Stomach (tissue), 7 donors: Measurements from ENCODE around the gene NOD2.

DNA sequence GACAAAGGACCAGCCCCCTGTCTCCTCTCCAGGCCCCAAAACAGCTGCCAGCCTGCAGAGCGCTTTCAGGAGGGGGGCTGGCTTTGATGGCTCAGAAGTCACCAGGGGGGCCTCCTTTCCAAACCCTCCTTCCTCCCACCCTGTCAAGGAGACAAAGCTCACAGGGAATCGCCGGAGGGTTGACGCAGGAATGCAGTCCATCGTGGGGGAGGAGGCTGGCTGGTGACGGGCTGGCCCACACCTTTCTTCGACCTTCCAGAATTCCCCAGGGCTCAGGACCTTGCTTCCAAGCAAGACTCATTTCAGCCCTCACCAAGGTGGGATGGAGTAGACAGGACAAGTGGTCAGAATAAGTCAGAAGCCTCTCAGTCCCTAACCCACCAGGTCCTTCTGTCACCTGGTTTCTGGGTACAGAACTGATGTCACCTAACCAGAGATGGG, 159.1 kb downstream of the ZNF423 start:
- PRO-cap = no peak
- RAMPAGE, long total RNA, 5 experiments = no peak in any of the 5 experiments
- RRBS = no CpG with 5 or more reads among the region's 7 CpGs

- PRO-cap = no peak
- RAMPAGE, long total RNA, 5 experiments = no peak in any of the 5 experiments
- RRBS = no CpG with 5 or more reads among the region's 28 CpGs
Observed at GRCh38 chr16:49700444-49701814, 155.0 kb downstream of the ZNF423 start.

DNA sequence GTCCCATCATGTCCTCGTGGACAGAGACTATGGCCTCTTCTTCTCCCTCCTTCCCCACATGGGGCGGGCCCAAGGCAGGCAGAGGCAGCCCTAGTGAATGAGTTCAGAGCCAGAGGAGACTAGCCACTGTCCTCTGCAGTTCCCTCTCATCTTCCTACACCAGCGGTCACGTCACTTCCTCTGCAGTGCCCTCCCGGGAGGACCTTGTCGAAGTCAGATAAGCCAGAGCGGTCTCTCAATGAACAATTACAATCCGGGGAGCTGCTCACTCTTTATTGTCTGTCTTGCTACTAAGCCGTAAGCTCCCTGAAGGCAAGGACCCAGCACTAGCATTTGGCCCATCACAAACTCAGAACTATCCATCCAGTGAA, 18.2 kb downstream of the ZNF423 start:
- PRO-cap = no peak
- RAMPAGE, long total RNA, 5 experiments = no peak in any of the 5 experiments
- RRBS = 52% methylated on average over 2 of the region's 9 CpGs

- PRO-cap = bidirectional peak, plus-strand start at chr16:49855253, minus-strand start at chr16:49855044; bidirectional peak, plus-strand start at chr16:49855649, minus-strand start at chr16:49855531
- RAMPAGE, long total RNA, 5 experiments = start-site peak on the minus strand in 2 of 5 experiments, at chr16:49855772-49855998 at its widest, 5 to 7 reads per replicate
- RRBS = 1% methylated on average over 80 of the region's 132 CpGs
Observed at GRCh38 chr16:49854979-49855990, 627 bp downstream of the ZNF423 start.

GRCh38 chr16:50066581-50066910, 776 bp downstream of the HEATR3 start:
- PRO-cap = no peak
- RAMPAGE, long total RNA, 5 experiments = start-site peak on the plus strand in 1 of 5 experiments, at chr16:50066423-50066853 at its widest, 8 reads per replicate
- RRBS = 0% methylated on average over 2 of the region's 18 CpGs

GRCh38 chr16:50078549-50079026, 12.8 kb downstream of the HEATR3 start:
- PRO-cap = no peak
- RAMPAGE, long total RNA, 5 experiments = start-site peak on the plus strand in 2 of 5 experiments, at chr16:50078674-50078958 at its widest, 5 to 15 reads per replicate
- RRBS = no CpG with 5 or more reads among the region's 3 CpGs

- PRO-cap = no peak
- RAMPAGE, long total RNA, 5 experiments = no peak in any of the 5 experiments
Observed at GRCh38 chr16:50169453-50169759, 16.3 kb downstream of the TENT4B start.

DNA sequence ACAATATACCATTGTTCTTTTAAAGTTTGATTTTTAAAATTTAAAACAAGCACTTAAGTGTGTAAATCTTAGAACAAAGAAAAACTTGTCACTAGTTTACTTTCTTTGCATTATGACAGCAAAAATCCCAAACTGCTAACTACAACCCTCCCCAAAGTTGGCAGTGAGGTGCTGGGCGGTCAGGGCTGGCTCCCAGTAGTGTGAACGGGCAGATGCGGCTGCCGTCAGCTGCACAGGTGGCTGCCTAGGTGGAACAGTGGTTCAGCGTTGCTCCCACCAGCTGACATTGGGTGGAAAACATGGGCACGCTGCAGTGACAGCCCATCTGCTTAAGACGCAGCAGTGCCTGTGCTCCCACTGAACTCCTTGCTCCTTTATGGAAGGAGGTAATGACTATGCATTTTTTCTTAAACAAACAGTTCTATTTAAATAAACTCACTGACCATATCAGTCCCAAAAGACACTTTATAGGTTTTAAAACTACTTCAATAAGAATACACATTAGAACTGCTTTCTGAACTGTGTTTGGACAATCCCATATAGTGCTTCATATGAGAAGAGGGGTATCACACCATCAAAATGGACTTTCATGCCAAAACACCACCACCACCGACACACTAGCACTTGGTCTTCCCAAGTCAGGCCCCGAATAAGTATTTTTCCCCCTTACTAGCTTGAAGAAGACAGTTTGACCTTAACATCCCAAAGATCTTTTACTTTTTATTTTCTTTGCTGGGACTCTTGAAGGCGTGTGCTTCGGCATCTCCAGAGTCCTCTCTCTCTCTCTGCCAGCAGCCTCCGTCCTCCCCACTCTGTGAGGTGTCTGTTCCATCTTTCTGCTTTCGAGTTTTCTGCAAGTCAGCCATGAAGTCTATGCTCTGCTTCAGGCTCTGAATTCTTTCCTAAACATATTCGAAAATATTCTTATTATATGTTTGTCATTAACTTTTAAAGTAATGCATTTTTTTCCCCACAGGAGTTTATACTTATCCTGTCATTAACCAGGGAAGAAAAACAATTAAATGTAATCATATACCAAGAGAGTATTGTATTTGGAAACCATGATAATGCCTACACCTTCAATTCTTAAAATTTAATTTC, 34.4 kb downstream of the BRD7 start:
- PRO-cap = no peak
- RAMPAGE, long total RNA, 5 experiments = no peak in any of the 5 experiments
- RRBS = no CpG with 5 or more reads among the region's 14 CpGs

DNA sequence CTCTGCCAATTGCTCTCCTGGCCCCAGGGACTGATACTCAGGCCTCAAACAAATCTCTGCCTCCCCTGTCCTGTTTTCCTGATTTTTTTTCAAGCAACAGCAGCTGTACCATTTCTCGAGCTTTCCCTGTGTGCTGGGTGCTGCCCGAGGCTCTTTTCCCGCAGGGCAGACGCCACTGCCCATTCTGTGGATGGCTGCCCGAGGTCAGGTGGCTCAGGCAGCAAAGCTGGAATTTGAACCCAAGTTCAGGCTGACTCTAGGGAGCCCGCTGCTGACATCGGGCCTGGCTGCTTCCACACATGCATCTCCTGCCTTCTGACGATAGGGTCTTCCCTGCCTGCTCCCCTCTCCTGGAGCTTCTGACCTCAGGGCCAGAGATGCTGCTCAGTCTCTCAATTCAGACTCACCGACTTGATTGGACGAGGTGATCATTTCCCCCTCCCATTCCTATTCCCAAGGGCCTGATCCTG, 87.2 kb upstream of the NKD1 start:
- PRO-cap = no peak
- RAMPAGE, long total RNA, 5 experiments = no peak in any of the 5 experiments
- RRBS = no CpG with 5 or more reads among the region's 10 CpGs

- PRO-cap = no peak
- RAMPAGE, long total RNA, 5 experiments = no peak in any of the 5 experiments
- RRBS = no CpG with 5 or more reads among the region's 7 CpGs
Observed at GRCh38 chr16:50597005-50597403, 48.8 kb downstream of the NKD1 start.

DNA sequence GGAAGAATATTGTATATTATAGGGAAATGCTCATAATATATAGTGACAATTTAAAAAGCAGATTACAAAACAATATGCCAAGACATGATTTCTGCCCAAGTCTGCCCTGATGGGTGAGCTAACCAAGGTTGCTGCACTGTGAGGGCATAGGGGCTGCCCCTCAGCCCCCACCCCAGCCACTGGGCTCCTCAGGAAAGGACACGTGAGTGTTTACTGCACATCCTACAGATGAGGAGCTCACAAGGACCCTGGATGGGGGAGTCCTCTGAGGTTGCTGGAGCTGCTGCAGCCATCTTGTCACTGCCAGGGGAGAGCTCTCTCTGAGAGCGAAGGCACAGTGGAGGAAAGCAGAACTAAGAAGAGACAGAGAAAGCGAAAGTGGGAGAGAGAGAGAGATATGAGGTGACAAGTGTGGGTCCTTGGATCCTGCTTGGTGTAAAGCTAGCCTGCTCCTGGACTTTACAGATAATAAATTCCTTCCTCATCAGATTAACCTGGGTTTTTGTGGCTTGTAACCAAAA, 14.5 kb downstream of the SNX20 start:
- PRO-cap = no peak
- RAMPAGE, long total RNA, 5 experiments = no peak in any of the 5 experiments
- RRBS = no CpG with 5 or more reads among the region's 3 CpGs

- PRO-cap = unidirectional peak, plus-strand start at chr16:50693619
- RAMPAGE, long total RNA, 5 experiments = start-site peak on the plus strand in 1 of 5 experiments, at chr16:50693574-50693626 at its widest, 8 to 12 reads per replicate
- RRBS = 3% methylated on average over 17 of the region's 50 CpGs
Observed at GRCh38 chr16:50693029-50693684, at the start of gene NOD2. TSS of gene NOD2 (plus strand) at chr16:50693606.

DNA sequence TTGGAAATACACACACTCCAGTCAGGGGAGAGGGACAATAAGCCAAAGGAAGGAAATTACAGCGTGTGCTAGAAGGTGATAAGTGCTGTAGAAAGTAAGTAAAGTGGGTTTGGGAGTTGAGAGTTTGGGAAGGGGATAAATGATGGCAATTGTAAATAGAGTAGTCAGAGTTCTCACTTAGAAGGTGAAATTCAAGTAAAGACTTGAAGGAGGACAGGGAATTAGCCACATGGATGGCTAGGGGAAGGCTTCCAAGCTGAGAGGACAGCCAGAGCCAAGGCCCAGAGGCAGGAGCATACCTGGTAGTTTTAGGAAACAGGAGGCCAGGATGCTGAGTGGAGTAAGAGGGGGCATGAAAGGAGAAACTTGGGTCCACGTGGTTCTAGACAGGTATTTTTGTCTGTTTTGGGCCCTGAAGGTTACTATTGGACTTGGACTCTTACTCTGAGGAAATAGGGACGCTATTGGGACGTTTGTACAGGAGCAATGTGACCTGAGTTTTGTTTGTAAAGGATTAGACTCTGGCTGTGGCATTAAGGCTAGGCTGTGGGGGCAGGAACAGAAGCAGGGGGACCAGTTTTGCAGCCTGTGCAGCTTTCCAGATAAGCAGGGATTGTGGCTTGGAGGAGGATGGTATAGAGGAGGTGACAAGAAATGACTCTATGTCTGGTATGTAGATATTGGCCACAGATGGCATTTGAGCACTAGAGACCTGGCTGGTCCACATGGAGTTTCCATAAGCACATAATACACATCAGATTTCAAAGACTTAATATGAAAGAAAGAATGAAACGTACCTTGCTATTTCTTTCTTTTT, 12.7 kb downstream of the NOD2 start:
- PRO-cap = no peak
- RAMPAGE, long total RNA, 5 experiments = no peak in any of the 5 experiments
- RRBS = no CpG with 5 or more reads among the region's 5 CpGs

DNA sequence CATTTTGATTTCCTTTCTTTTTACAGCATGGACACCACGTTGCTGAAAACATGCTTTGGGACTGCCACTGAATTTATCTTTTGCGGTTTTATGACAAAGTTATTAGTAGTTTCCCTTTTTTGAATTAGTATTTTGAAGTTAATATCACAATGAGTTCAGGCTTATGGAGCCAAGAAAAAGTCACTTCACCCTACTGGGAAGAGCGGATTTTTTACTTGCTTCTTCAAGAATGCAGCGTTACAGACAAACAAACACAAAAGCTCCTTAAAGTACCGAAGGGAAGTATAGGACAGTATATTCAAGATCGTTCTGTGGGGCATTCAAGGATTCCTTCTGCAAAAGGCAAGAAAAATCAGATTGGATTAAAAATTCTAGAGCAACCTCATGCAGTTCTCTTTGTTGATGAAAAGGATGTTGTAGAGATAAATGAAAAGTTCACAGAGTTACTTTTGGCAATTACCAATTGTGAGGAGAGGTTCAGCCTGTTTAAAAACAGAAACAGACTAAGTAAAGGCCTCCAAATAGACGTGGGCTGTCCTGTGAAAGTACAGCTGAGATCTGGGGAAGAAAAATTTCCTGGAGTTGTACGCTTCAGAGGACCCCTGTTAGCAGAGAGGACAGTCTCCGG, 7.8 kb downstream of the CYLD start:
- PRO-cap = no peak
- RAMPAGE, long total RNA, 5 experiments = start-site peak on the plus strand in 1 of 5 experiments, centred at position 110 of the sequence, 7 reads per replicate
- RRBS = no CpG with 5 or more reads among the region's 9 CpGs

DNA sequence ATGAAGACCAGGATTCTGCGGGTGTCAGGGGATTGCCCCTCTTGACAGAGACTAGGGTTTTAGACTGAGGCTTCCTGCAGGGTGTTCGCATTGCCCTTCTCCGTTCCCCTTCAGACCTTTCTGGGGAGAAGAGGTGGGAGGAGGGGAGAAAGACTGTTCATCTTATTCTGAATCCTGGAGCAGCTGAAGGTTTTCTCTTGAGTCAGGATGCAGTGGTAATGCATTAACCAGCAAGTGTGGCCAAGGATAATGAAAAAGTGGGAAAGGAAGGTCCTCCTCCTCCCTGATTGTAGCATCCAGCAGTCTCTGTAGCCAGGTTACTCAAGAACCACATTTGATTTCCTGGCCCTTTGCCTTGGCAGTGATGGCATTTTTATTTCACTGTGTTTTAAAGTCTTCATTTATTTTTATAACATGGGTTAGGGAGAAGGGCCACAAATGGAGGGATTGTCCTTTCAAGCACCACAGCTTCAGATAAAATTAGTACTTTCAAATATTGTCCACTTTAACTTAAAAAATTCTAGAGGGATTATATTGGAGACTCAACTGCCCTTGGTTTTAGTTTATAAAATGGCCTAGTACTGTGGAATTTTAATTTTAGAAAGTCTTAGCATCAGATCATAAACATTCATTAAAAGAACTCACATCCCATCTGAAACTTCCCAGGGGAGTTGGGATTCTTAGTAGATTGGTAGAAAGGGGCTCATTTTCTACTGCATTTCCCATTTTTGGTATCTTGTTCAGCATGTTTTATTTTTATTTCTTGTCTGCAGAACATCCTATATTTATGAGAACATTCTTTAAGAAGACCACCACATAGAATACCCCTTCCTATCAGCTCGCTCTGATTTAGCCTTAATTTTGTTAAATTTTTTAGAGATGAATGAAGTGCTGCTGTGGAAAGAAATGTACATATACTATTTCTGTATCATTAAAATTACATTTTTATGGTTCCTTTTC, 59.4 kb downstream of the CYLD start:
- PRO-cap = no peak
- RAMPAGE, long total RNA, 5 experiments = no peak in any of the 5 experiments
- RRBS = no CpG with 5 or more reads among the region's 4 CpGs

DNA sequence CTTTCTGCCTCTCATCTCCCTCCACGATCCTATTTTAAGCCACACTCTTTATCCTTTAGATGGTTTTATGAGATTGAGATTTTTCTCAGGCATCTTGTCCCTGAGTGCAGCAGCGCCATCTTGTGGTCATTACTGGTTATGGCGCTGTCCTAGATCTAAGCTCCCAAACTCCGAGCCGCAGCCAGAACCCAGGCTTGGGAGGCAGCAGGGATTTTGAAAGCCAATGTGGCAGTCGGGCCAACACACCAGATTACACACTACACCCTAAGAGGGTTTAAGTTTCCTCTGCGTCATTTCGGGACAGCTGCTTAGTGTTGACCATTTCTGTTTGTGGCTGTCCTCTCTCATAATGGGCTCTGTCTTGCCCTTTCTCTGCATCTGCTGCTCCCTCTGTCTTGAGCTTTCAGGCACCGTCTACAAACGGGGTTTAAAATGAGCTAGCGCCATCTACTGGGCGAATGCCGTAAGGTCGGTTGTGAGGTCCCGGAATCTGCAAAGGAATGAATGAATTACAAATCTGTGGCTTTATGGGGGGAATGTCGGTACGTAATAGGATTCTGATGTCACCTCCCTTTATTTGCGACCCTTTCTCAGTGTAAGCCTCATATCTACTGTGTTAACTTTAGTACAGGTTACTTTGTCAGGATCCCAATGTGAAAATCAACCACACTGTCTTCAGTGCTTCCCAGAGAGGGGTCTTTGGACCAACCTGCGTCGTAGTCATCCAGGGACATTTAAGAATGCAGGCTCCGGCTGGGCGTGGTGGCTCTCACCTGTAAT, 64.6 kb downstream of the CYLD start:
- PRO-cap = unidirectional peak, minus-strand start at position 380 of the sequence
- RAMPAGE, long total RNA, 5 experiments = no peak in any of the 5 experiments
- RRBS = no CpG with 5 or more reads among the region's 22 CpGs

GRCh38 chr16:50879865-50880783, 138.2 kb downstream of the CYLD start:
- PRO-cap = no peak
- RAMPAGE, long total RNA, 5 experiments = no peak in any of the 5 experiments
- RRBS = no CpG with 5 or more reads among the region's 25 CpGs

GRCh38 chr16:51157700-51158370, 6.8 kb upstream of the SALL1 start:
- PRO-cap = no peak
- RAMPAGE, long total RNA, 5 experiments = no peak in any of the 5 experiments
- RRBS = no CpG with 5 or more reads among the region's 11 CpGs

- PRO-cap = no peak
- RAMPAGE, long total RNA, 5 experiments = start-site peak on the minus strand in 1 of 5 experiments, at chr16:52494746-52494898 at its widest, 6 reads per replicate
- RRBS = no CpG with 5 or more reads among the region's 5 CpGs
Observed at GRCh38 chr16:52494582-52495109, 52.3 kb downstream of the TOX3 start.

DNA sequence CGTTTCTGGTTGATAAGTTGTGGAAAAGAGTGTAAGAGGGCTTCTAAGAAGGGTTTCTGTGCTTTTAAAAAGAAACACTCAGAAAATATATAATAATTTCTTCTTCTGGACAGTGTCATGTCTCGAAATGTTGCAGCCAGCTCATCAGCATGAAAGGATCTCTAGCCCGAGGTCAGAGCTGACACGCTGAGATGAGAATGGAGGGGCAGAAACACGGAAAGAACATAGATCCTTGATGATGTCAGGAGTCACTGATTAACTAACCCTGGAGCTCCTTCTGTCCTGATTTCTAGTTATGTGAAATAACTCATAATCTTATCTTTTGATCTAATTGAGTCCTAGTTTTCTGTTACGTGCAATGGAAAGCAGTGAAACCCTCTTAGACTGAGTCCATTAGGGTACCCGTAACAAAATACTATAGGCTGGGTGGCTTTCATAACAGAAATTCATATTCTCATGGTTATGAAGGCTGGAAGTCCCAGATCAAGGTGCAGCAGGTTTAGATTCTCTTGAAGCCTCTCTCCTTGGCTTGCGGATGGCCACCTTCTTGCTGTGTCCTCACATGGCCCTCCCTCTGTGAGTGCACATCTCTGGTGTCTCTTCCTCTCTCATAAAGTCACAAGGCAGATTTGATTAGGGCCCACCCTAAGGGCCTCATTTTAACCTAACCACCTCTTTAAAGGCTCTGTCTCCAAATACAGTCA, 10.4 kb upstream of the TOX3 start:
- PRO-cap = no peak
- RAMPAGE, long total RNA, 5 experiments = no peak in any of the 5 experiments
- RRBS = no CpG with 5 or more reads among the region's 8 CpGs